Neuron (in vitro differentiated cells): Measurements from ENCODE around the genes PHB2, RBP5, CLEC4E, MFAP5, RIMKLB and KLRG1.

DNA sequence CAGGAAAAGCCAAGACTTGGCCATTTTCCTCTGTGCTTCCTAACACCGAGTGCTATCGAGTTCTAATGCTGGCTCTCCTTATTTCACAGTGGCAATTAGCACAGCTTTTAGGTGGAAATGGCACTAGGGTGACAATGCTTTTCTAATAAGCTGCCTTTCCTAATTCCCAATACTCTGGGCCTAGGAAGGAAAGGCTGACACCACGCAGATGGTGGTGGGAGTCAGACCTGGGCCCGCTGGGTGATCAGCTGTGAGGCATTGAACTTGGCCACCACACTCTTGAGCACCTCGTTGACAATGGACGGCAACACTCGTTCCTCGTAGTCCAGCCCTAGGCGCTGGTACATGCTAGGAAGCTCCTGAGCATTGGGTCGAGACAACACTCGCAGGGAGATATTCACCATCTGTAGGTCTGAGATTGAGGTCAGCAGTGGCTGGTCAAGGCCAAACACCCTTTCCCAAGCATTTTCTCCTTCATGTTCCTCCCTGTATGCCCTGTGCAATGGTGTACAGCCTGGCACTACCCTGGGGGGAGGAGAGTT lies 2.2 kb downstream of the PHB2 start:
- PRO-cap = no peak

DNA sequence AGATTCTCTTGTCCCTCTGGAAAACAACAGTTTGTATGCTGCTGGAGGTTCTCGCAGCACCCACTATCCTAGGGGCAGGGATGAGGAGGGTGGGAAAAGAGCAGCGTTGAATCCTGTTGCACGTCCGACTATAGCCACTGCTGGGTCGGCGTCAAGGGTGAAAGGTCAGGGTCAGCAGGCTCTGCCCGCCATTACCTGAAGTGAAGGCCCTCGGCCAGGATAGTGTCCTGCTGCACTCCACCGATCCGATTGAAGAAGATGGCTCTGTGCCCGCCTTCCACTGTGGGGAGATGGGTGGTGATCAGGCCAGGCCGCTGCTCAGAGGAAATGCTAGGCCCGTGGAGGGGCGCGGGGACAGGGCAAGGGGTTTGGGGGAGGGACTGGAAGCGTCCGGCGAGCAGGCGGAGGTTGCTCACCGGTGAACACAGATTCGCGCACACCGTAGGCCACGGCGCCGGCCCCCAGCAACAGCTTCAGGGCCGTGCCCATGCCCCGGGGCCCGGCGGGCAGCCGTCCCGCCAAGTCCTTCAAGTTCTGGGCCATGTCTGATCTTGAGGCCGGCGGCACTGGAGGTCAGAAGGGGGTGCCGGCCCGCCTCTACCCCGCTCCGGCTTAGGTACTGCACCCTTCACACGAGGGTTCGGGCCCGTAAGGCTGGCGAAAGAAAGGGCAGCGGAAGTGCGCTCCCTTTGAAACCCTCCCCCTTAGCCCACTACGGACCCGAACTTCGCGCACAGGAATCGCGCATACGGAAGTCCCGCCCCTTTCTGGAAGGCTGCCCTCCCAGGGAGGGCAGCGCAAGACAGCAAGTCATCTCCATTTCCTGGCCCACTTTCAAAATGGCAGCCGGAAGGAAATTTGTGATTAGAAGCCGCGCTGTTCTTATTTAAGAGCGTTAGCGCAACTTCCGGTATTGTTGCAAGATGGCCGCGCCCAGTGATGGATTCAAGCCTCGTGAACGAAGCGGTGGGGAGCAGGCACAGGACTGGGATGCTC lies at the start of gene PHB2:
PHB2 (minus strand) TSS at position 664 of the 996 bp plus-strand sequence.
- PRO-cap = bidirectional peak, plus-strand start at position 191 of the sequence, minus-strand start at position 147 of the sequence; bidirectional peak, plus-strand start at position 913 of the sequence, minus-strand start at position 680 of the sequence

DNA sequence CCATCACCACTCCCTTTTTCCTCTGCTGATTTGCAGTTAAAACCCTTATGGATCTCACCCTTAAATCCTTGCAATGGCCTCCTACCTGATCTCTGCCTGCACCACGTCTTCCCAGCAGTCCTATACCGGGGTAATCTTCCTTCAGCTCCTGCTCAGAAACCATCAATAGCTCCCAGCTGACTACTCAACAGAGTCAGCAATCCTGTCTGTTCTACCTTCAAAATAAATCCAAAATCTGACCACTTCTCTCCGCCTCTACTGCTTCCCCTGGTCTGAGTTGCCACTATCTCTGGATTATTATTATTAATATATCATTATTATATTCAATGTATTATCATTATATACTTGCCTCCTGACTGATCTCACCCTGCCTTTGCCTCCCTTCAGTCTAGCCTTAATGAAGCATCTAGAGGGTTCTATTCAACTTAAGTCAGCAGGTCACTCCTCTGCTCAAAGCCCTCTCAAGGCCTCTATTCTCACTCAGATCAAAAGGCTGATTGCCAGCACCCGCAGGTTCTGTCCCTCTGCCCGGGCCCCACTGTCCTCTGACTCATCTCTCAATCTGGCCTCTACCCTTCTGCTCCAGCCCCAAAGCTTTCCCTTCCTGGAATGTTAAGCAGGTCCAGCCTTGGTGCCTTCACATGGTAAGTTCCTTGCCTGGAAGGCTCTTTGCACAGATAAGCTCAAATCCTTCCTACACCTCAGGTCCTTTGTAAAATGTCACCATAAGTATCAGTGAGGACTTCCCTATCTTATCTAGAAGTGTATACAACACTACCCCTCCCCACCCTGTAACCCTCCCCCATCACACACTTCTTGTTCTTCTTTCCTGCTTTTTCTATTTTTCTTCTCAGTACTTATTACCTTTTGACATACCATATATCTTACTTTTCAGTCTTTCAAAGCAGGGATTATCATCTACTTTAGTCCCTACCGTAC lies 22.4 kb downstream of the LPCAT3 start:
- PRO-cap = no peak

- PRO-cap = no peak
Observed at GRCh38 chr12:7013719-7014432, 4.4 kb downstream of the LPCAT3 start.

DNA sequence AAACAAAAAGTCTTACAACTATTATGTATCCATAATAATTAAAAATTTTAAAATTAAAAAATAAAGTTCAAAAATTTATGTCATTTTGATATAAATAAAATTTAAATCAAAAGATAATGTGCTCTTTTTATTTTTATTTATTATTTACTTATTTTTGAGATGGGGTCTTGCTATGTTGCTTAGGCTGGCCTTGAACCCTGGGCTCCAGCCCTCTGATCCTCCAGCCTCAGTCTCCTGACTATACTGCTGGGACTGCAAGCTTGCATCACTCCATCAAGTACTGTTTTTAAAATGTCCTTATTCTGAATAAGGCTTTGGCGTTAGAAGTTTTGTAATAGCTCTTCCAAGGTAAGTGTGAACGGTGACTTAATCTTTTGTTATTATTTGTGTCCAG lies 1.5 kb downstream of the C1RL start:
- PRO-cap = no peak

GRCh38 chr12:7128560-7129579 lies at the start of gene RBP5:
Gene RBP5 (minus strand): TSS chr12:7128889.
- PRO-cap = unidirectional peak, minus-strand start at chr12:7129151

GRCh38 chr12:7130564-7130845 lies 334 bp downstream of the CLSTN3 start:
- PRO-cap = no peak

DNA sequence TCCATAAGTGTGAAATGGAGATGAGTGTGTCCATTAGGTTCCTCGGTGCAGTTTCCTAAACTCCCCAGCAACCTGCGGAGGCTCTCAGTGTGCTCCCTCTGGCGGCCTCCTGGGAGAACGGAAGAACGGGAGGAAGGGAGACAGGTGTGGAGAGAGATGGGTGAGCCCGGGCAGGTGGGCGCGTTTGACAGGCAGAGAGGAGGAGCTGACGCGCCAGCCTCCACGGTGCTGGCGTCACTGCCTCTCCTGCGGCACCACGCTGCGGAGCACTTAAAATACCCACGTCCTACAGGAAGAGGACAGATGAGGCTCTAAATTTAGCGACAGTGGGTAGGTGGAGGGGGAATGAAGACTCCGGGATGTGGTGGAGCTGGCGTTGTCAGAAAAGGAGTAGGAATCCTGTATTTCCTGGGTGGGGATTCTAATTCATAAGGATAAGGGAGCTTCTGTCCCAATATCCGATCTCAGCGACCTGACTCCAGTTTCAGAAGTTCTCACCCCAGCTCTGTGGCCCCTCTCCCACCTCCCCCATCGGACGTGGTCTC lies 26.7 kb upstream of the PEX5 start:
- PRO-cap = no peak

GRCh38 chr12:7439370-7440581 lies 4.2 kb downstream of the CD163L1 start:
- PRO-cap = bidirectional peak, plus-strand start at chr12:7439926, minus-strand start at chr12:7439942; bidirectional peak, plus-strand start at chr12:7440163, minus-strand start at chr12:7440232; bidirectional peak, plus-strand start at chr12:7440379, minus-strand start at chr12:7440321

DNA sequence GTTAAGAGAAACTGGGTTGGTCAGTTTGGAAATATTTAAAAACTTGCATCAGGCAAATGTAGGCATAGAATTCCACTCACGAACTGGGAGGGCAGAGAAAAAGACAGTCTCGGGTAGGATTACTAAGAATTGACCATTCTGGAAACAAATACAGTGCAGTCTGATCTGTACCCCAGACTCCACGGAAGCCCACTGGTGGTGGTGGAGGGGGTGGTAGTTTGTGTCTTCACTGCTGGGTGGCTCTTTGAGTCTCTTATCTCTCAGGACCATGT lies 1.9 kb downstream of the SLC2A3 start:
- PRO-cap = no peak

DNA sequence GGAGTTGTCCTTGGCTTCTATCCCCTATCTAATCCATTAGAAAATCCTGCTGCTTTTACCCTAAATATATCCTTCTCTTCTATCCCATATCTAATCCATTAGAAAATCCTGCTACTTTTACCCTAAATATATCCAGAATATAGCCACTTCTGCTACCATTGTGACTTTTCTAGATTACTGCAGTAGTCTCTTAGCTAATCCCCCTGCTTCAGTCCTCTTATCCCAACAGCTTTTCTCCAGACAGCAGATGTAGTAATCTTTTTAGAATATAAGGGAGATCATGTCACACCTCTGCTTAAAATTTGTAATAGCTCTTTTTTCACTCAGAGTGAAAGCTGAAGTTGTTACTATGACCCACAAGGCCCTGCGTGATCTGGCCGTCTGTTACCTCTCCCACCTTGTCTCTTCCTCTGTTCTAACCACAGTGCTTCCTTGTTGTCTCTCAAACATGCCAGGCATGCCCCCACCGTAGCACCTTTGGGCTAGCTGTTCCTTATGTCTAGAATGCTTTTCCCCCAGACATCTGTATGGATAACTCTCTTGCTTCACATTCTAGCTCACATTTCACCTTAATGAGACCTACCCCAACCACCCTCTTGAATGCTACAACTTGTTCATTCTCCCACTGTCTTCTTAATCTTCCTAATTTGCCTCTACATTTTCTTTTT lies 6.4 kb downstream of the NECAP1 start:
- PRO-cap = no peak

GRCh38 chr12:8221500-8221962 lies 5.9 kb downstream of the FAM90A1 start:
- PRO-cap = no peak

GRCh38 chr12:8389863-8390212 lies 65.9 kb upstream of the CLEC6A start:
- PRO-cap = no peak

DNA sequence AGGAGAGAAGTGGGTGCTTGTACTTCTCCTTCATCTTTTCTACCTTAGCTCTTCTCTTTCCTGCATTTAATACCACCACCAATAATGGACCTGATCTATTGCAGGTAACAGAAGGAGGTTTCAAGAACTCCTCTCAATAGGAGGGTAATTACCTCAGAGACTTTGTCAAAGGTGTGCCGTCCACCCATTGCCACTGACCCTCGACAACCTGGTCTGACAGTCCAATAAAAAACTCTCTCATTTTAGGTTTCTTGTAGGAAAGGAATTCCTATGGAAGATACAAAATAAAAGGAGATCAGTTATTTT lies 4.8 kb downstream of the CLEC4E start:
- PRO-cap = no peak

- PRO-cap = no peak
Observed at GRCh38 chr12:8540703-8541383, at the start of gene CLEC4E. Gene CLEC4E (minus strand): TSS chr12:8540905.

- PRO-cap = no peak
Observed at GRCh38 chr12:8658452-8658806, 4.2 kb downstream of the MFAP5 start.

DNA sequence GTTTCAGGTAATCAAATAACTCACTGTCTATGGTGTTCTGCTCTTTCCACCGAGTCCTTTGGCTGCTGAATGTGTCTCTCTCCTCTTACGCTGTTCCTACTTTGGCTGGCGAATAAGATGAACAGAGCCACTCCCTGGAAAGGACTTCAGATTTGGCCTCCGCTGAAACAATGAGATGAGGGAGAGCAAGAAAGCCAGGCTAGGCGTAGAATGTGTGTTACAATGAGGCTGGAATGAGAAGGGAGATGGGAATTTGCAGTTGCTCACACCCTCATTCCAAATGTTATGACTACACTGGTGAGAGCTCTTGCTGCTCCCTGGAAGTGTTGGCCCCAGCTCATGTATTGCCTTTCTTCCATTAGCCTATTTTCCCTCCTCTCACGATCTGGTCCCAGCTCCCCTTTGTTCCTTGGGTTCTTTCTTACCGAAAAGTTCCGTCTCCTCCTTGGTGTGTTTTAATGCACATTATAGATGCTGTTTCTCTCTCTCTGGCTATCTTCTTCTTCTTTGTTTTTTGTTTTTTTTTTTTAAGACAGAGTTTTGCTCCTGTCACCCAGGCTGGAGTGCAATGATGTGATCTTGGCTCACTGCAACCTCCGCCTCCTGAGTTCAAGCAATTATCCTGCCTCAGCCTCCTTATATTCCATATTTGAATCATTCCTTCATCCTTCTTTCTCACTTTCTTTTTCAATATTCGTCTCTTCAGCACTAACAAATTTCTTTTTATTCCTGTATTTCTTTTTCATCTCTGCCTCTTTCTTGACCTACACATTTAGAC lies at the start of gene MFAP5:
MFAP5 (minus strand) TSS at position 224 of the 778 bp plus-strand sequence.
- PRO-cap = no peak

DNA sequence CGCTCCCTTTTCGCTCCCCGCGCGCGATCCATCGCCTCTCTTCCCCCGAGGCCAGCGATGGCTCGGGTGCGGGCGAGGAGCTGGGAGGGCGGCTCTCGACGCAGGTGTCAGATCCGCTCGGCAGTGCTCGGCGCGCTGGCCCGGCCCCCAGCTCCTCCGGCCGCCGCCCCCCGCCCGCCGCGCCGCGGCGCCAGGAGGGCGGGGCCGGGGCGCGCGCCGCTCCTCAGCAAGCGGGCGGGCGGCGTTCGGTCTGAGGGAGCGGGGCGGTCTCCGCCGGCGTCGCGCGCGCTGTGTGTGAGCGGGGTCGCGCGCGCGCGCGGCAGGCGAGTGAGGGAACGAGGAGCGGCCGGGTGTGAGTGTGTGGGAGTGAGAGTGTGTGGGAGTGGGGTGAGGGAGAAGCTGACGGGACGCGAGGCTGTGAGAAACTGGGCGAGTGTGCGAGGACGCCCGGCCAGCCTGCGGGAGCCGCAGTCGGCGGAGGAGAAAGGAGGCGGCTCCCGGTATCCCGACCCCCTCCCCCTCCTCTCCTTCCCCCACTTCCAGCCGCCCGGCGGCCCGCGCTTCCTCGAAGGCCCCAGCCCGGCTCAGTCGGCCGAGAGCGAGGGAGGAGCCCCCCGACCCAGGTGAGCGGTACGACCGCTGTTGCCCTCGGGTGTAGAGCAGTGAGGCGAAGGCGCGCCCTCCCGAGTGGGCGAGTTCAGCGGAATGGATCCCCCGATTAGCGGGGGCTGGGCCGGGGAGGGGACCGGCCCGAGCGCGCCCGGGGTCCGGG lies at the start of gene RIMKLB:
RIMKLB (plus strand) TSS at position 317 of the 772 bp plus-strand sequence.
- PRO-cap = bidirectional peak, plus-strand start at position 251 of the sequence, minus-strand start outside the sequence

GRCh38 chr12:8829188-8829471 lies 6.7 kb downstream of the A2ML1 start:
- PRO-cap = no peak

DNA sequence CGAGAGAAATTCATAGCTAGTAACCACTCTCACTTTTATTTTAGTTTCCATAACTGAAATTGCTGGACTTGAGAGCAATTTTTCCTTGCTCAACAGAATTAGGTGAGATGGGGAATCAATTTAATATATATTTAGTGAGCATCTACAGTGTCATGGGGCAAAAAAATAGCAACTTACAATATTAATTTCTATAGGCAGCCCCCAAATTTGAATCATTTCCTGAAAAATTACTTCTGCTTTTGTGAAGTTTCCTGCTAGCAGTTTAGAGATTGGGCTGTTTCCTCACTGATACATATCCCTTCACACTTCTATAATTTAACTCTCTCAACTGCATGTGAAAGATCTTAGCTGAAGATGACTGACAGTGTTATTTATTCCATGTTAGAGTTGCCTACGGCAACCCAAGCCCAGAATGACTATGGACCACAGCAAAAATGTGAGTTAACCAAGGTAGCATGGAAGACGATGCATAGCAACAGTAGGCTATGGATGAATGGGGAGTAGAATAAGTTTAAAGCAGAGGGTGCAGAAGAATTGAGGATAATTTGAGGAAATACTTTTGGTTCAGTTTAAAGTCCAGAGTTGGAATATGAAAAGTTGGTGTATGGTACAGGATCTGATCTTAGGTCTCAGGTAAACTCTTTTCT lies at the start of gene KLRG1:
KLRG1 (plus strand) TSS at position 265 of the 647 bp plus-strand sequence.
- PRO-cap = no peak